Neural cell (in vitro differentiated cells): ENCODE measurements around the genes UBE2U and LEPR.

DNA sequence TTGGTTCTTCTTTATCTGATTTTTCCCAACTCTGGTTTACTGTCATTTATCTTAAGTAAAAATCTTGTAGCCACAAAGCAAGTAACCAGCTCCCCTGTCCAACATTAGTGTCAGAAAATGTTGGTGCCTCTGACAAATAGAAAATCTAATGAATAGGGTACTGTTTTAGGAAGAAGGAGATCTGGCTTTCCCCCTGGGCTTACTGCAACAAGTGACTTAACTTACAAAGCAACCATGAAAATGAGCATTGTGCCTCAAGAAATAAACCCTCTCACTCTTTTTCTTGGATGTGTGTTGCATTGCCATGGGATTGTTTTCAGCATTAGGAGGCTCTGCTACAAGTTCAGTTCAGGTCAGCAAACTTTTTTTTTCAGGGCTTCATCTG, 37.7 kb upstream of the DOCK7 start:
- RAMPAGE, long total RNA = no peak

DNA sequence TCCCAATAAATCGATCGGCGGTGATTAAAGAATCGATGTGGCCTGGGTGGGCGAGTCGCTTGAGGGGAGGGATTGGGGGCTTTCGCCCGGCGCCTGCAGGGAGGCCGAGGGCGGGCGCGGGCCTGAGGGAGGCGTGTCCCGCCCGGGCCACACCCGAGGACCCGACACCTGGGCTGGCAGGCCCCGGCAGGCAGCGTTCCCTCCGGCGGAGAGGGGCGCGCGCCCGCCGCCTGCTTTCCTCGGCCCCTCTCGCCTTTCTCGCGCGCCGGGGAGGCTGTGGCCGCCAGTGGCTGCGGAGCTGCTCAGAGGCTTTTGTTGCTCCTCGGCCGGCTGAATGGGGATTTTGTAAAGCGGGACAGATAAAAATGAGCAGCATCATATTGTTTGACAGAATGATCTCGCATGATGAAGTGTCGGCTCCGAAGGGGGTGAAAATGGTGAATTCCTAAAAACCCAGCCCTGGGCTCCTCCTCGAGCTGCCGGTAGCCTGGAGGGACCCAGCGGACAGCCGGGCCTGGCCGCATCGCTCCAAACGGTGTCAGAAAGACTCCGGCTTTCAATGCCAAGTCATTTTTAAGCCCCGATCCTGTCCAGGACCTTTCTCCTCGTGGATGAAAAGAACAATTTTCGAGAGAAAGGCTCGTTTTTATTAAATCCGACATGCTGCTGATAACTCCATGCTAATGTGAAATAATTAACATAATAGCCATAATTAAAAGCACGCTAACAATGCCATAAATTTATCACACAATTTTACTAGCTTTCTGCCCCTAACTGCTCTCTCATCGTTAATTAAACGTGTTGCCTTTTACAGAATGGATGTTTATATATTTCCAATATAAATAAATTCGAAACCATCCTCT, 4.8 kb upstream of the FOXD3 start:
- RAMPAGE, long total RNA = no peak

- RAMPAGE, long total RNA = no peak
Observed at GRCh38 chr1:63414581-63415307, 47.3 kb downstream of the ALG6 start.

DNA sequence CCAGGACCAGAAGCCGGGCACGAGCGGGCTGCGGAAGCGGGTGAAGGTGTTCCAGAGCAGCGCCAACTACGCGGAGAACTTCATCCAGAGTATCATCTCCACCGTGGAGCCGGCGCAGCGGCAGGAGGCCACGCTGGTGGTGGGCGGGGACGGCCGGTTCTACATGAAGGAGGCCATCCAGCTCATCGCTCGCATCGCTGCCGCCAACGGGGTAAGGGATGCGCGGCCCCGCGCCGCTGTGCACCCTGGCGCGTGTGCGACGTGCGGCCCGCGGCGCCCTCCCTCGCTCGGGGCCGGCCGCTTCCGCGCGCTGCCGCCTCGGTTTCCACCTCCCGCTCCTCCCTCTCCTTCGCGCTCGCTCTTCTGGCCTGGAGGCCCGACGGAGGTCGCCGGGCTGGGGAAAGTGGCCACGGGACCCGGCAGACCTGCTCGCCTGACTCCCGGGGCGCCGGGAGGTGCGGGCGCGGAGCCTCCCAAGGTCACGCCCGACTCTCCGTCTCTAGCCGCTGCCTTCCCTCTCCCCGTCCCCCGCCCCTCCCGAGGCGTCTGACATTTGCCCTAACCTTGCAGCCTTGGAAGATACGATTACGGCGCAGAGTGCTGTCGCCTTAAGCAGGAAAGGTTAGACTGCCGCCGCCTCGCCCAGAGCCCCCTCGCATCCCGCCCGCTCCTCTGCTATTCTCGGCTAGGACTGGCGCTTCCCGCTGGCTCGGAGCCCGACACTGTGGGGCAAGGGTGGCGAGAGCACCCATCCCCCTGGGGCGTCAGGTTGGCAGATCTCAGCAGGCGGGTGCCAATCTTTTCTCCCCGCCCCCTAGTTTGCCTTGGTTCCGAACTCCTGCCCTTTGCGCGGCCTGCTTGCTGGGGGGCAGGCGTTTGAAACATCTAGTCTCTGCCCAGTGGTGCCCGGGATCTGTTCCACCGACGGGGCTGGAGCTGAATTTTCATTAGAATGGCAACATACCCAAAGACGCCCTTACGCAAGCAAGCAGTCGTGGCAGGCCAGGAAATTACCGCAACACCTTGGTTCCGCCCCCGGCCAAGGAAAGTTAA, 639 bp downstream of the PGM1 start:
- RAMPAGE, long total RNA = no peak

GRCh38 chr1:63782363-63783327, 8.8 kb downstream of the ROR1 start:
- RAMPAGE, long total RNA = no peak

- RAMPAGE, long total RNA = no peak
Observed at GRCh38 chr1:63796441-63797403, 22.9 kb downstream of the ROR1 start.

DNA sequence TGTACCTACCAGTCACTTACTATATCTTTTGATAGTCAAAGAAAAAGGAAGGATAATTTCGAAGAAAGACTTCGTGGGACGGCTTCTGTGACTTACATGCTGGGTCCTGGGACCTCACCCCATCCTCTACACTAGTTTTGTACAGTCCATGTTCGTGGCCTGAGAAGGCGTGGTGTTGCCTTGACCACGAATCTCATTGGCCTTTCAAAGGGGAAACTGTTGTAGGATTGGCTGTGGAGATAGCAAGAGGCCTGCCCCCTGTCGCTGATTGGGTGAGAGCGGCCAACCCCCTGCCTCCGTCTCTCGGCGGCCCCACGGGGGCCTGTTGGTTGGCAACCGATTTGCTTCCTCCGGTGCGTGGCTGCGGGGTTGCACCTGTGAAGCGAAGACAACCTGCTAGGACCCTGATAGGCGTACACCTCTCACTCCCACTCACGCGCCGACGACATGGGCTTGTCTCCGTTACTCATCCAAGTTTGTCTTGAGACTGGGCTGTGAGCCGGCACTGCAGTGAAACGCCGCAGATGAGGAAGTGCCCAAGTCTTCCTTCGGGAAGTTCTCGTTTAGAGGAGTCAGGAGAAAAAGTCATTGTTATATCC, at the start of gene UBE2U:
Gene UBE2U (plus strand): TSS at position 335 of the 599 bp plus-strand sequence.
- RAMPAGE, long total RNA = no peak

- RAMPAGE, long total RNA = no peak
Observed at GRCh38 chr1:64745238-64745604, 346 bp downstream of the RAVER2 start.

- RAMPAGE, long total RNA = no peak
Observed at GRCh38 chr1:64836447-64837375, 91.8 kb downstream of the RAVER2 start.

DNA sequence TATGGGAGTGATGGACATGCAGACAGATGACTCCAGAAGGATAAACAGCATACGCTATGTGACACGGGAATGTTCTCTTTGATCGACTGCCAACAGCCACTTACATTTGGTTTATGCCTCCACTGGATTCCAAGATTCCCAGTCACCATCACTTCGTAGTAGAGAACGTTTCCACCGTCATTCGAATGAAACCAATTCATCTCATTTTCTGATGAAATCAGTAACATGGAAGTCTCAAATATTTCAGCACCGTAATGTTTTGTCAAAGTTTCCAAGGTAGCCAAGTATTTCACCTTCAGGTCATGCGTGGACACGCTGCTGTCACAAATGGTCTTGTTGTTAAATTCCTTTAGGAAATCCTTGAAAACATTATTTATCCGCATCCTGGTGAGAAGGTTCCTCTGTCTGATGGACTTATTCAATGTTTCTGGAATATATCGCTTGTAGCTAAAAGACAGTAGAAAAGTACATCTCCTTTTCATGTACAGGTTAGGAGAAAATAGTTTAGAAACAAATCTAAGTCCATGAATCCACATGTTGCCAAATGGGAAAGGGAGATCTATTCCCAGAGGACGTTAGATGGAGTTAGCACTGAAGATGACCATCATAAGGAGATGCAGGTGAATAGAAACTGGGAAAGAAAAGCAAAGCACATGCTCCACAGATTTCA, 99.5 kb downstream of the JAK1 start:
- RAMPAGE, long total RNA = no peak

DNA sequence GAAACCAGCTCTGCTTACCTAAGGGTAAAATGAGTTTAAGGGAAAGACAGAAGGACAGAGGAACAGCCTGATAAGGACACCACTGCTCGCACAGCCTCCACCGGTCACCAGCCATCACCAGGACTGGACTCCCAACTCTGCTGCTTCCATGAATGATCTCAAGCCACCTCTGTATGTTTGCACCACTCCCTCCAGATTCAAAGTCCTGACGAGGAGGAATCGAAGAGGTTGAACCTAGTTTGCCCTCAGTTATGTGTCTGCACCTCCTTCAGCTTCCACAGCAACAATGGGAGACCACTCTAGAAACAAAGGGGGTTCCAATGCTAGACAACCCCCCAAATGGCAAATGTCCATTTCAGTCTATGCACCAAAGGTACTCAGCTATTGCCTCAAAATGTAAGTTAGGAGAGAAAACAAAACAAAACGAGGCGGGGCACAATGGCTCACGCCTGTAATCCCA, 72.3 kb downstream of the JAK1 start:
- RAMPAGE, long total RNA = no peak

DNA sequence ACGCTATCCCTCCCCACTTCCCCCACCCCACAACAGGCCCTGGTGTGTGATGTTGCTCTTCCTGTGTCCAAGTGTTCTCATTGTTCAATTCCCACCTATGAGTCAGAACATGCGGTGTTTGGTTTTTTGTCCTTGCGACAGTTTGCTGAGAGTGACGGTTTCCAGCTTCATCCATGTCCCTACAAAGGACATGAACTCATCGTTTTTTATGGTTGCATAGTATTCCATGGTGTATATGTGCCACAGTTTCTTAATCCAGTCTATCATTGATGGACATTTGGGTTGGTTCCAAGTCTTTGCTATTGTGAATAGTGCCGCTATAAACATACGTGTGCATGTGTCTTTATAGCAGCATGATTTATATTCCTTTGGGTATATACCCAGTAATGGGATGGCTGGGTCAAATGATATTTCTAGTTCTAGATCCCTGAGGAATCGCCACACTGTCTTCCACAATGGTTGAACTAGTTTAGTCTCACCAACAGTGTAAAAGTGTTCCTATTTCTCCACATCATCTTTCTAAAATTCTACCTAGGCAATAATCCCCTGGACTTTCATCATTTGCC, 47.1 kb downstream of the JAK1 start:
- RAMPAGE, long total RNA = no peak

- RAMPAGE, long total RNA = no peak
Observed at GRCh38 chr1:64925994-64926735, 40.2 kb downstream of the JAK1 start.

DNA sequence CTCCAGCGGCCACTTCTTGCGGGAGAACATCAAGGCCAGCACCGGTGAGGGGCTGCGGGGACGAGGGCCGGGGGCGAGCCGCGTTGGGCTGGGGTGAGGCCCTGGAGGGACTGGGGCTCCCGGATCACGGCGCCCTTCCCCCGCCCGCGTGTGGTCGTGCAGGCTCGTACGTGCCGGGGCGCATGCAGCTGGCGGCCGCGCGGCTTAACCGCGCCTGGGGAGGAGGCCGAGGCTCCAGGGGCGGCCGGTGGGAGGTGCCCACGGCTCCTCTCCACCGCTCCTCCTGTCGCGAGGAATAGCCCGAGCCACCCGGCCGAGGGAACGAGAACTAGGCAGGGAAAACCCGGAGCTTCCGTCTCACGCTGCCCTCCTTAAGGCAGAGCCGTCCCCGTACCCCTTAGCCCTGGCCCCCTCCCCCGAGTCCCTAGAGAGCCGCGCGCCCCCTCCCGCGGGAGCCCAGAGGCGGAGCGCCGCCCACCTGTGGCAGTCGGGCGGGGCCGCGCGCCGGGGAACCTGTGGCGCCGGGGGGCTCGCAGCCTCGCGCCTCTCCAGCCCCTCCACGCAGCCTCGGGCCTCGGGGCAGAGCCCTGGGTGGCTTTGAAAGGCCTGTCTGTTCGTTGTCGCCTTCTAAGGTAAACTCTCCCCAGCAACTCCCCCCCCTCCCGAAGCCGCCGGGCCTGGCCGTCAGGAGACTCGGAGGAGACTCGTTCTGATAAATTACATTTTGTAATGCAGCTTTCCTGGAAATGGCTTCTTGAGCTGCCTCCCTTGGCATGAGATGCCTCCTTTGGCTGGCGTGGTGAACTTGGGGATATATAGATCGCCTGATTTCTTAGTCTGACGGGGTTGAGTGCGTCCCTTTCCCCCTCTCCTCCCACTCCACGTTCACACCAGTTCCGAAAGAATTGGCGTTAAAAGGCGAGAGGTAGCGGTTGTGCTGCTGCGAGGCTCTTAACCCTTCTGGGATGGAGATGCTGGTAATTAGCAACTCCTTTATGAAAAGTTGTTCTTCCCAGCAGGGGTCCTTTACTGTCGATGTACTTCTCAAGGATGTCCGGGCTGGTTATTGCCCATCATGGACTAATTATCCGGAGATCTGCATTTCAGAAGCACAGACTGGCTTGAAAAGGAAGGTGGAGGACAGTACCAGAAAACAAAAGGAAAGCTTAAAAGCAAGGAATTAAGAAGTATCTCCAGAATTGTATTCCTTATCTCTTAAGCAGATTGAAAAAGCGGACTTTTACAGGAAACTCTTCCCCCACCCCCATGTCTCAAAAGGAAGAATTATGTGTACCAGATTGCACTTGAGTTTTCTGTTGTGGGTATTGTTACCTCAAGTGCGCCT, 978 bp downstream of the AK4 start:
- RAMPAGE, long total RNA = no peak

DNA sequence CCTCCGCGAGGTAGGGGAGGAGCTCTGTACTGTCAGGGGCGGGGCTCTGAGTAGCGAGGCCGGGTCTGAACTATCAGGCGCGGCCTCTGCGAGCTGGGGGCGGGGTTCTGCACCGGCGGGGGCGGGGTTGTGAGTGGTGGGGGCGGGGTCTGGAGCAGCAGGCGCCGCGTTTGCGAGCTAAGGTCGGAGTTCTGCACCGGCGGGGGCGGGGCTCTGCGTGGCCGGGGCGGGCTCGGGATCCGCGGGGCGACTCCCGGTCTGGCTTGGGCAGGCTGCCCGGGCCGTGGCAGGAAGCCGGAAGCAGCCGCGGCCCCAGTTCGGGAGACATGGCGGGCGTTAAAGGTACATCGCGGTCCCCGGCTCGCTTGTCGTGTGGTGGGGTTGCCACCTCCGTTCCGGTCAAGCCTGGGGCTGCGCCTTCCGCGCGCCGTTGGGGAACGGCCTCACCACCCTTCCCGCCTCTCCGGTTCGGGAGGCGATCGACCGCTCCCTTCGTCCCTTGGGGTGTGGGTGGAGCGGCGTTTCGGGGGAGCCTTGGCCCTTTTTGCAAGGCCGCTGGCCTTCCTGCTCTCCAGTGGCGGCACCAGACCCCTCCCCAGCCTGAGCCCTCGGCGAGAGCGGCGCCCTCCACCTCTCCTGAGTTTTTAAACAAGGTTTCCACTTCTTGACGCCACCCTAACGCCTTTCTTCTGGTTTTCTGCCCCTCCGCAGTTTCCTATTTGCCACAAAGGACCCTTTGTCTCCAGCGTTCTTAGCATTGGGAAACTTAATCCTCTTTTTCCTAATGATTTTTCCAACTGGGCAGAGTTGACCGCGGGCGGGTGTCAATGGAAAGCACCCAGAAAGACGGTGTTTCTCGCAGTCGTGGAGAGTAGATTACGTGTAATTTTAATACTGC, at the start of gene LEPR:
Gene LEPR (plus strand): TSS at position 270 of the 898 bp plus-strand sequence.
- RAMPAGE, long total RNA = no peak

DNA sequence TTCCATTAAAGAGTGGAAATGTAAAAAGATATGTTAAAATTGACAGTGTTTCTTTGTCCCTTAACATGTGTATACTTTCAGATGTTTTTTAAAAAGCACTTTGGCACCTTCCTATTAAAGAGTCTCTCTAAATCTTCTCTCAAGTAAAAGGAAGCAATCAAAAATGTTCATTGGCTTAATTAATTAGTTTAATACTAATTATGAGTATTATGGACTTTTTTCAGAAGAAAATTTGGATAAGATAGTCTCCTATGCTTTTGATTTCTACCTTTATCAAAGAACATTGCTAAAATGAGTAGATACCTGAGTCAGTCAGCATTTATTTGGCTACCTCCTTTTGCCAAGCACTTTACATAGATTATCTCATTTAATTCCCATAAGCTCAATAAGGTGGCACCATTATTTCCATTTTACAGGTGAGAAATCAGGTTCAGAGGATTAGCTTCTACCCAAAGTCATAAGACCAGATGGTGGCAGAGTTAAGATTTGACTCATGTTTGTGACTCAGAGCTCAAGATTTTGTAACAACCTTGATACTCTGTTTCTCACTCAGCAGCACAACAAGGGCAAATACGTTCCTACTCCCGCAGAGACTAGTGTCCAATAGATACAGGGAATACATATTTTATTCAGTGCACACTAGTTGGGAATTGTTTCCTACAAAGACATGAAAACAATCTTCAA, 3.3 kb downstream of the LEPR start:
- RAMPAGE, long total RNA = no peak

DNA sequence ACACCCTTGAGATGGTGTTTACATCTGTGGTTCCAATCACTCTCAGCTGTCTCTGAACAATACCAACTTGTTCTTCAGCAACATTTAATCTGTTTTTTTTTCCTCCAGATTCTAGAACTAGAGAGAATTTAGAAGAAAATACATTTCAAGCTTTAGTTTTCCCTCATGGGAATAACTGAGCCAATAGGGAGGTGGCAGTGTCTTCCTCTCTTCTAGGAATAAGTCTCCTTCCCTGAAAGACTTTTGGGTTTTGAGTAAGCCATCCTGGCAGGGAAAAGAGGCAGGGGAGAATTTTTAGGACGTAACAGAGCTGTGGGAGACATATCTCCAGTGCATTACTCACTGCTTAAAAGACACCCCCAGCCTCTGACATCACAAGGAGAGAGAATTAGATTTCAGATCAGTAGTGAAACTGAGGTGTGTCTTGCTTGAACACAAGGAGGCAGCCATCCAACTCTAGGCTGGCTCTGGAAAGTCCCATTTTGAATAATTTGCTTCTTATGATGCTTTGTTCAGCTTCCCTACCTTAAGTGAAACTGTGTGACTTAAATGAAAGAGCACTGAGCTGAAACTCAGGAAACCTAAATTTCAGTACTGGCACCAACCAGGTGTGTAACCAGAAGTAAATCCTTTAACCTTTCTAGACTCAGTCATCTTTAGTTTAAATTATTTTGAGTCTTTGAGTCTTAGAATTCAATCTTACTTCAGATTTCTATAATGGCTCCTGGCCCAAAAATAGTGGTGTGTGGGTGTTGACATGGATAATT, 251.7 kb upstream of the SGIP1 start:
- RAMPAGE, long total RNA = no peak

- RAMPAGE, long total RNA = no peak
Observed at GRCh38 chr1:66330179-66331214, 203.5 kb upstream of the SGIP1 start.

DNA sequence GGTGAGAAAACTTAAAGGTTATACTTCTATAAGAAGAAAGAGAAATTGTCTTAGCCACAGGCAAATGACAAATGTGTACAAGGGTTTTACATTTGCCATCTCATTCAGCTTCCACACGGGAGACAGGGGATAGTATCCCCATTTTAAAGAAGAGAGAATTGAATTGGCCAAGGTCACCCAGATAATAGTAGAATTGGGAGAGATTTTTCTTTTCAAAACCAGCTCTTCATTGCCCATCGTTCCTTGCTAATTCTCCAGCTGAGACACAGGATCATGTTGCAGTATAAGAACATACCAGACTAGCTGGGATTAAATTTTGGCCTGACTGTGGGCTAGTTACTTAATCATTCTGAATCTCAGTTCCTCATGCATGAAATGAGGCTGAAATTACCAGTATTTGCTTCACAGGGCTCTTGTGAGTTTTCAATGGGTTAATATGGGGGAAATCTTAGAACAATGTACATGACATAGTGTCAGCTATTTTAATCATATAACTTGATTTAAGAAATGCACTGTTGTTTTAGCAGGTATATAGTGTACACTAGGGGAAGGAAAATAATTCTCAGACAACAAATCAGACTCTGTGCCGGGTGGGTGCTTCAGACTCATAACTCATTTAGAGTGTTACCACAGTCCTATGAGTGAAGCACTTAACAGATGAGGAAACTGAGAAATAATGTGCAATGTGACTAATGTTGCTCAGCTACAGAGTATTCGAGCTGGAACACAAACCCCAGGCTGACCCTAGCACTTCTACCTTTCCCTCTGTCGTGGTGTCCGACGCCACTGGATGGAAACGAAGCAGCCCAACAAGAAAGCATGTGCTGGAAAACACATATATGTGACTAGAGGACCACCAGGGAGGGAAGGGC, 137.7 kb upstream of the SGIP1 start:
- RAMPAGE, long total RNA = no peak

DNA sequence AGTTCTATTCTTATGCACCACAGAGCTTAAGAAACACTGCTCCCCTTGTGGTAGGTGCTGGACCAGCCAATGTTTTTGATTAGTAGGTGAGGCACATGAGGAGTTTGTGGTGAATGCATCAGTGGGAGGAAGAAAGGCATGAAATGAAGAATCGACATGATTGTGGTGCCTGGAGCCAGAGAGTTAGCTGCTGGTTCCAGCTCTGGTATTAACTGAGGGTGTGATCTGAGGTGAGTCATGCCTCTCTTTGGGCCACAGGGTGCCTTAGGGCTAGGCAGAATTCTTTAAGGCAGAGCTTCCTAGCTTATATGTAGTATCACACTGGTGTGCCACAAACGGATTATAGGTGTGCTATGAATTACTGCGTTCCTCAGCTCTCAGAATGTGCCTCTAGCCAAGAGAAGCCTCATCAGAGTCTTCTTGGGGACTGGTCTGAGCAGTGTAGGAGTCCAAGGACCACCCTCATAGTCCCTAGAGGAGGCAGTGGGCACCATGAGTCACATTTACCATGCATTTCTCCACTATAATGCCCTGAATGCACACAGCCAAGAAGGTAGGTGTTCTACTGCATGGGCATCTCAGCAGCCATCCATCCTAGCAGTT, 97.4 kb upstream of the SGIP1 start:
- RAMPAGE, long total RNA = no peak